ENCODE results near the genes ZNF611, ZNF888, ZNF415 and ZNF347.

GRCh38 chr19:52223946-52224355 is 34.1 kb downstream of the PPP2R1A start:
- PRO-cap, 10 experiments, result no peak in any of the 10 experiments

DNA sequence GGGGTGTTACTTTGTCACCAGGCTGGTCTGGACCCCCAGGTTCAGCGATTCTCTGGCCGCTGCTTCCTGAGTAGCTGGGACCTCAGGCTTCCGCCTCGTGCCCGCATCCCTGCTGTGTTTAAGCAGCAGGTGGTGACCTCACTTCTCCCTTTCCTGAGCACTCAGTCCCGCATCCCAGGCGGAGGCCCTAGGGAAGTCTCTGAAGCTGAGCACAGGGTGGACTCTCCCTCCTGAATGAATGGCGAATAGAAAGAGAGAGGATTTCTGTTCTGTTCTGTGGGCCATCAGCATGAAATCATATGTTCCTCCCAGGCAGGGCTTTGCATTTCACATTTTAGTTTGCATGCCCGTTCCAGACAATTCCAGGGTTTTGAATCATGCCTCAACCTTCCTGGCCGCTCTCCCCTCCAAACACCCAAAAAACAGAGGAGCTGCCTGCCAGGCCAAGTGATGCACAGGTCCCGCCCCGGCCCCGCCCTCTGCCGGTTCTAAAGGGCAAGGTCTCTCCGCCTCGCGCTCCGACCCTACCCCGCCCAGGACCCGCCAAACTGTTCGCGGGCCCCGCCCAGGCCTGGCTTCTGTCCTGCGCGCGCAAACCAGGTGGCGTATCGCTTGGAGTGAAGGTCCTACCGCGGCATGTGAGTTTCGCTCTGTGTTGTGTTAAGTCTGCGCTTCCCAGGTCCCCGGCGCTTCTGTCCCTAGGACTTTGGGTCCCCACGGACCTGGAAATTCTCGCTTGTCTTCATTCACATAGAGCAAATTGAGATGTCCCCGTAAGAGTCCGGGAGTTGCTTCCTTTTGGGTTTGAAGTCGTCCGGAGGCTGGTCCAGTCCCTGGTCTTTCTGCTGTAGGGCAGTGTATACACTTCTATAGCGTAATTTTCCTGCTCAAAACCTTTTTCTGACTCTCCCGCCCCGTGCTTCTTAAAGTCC is 35.0 kb upstream of the ZNF808 start:
- PRO-cap, 10 experiments, result peak in 4 of 10 experiments; most common plus-strand start position 608 of the sequence (in 3); most common minus-strand start position 417 of the sequence (in 1)

- PRO-cap, 10 experiments, result peak in 2 of 10 experiments; most common plus-strand start chr19:52569839 (in 2); most common minus-strand start chr19:52569744 (in 1)
These were observed 534 bp upstream of the ZNF701 start for GRCh38 chr19:52569564-52569941.

DNA sequence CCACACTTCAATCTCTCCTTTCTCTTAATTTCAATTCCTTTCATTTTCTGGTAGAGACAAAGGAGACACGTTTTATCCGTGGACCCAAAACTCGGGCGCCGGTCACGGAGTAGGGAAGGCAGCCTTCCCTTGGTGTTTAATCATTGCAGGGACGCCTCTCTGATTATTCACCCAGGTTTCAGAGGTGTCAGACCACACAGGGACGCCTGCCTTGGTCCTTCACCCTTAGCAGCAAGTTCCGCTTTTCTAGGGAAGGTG is 58.3 kb downstream of the ZNF701 start:
- PRO-cap, 10 experiments, result no peak in any of the 10 experiments

DNA sequence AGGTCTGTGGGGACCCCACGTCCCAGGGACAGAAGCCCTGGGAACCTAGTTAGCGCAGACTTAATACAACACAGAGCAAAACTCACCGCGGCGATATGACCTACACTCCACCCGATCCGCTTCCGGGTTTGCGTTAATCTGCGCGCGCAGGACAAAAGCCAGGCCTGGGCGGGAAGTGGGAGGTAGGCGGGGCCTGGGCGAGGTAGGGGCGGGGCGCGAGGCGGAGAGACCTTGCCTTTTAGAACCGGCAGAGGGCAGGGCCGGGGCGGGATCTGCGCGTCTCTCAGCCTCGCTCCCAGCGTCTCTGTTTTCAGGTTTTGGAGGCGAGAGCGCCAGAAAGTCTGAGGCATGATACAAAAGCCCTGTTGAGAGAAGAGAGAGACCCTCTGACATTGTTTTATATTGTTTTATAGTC is at the start of gene ZNF611:
ZNF611 (minus strand) TSS at position 130 of the 415 bp plus-strand sequence.
- PRO-cap, 10 experiments, result peak in 10 of 10 experiments; most common plus-strand start position 248 of the sequence (in 3); most common minus-strand start position 130 of the sequence (in 10)

DNA sequence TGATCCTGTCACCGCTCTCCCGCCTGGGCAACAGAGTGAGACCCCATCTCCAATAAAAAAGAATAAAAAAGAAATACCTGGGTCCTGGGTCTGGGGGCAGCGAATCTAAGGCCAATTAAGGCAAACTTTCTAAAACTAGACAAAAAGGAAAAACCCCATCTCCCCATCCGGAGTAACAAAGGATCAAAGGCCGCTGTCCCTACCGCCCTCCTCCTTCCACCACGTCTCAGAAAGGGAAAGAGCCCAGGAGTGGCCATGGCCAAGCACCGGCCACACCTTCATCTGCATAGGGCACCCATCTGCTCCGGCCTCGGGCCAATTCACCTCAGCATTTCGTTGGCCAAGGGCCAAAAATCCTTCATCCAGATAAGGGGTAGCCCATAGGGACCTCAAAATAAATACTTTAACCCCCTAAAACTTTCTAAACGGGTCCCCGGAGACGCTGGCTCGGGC is 750 bp downstream of the ZNF320 start:
- PRO-cap, 10 experiments, result peak in 5 of 10 experiments; most common plus-strand start position 237 of the sequence (in 1); most common minus-strand start position 228 of the sequence (in 5)

DNA sequence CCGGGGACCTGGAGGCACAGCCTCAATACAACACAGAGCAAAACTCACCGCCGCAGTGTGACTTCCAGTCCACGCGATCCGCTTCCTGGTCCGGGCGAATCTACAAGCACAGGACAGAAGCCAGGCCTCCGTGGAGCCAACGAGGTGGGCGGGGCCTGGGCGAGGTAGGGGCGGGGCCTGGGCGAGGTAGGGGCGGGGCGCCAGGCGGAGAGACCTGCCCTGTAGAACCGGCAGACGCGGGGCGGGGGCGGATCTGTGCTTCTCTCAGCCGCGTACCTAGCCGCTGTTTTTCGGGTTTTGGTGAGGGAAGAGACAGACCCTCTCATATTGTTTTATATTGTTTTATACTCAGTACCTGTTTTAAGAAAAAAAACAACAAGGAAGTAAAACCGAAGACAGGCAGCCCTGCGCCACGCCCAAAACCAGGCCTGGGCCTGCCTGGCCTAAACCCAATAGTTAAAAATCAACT is at the start of gene ZNF888:
ZNF888 (minus strand) TSS at position 108 of the 469 bp plus-strand sequence.
- PRO-cap, 10 experiments, result peak in 10 of 10 experiments; most common plus-strand start position 224 of the sequence (in 8); most common minus-strand start position 102 of the sequence (in 10)

DNA sequence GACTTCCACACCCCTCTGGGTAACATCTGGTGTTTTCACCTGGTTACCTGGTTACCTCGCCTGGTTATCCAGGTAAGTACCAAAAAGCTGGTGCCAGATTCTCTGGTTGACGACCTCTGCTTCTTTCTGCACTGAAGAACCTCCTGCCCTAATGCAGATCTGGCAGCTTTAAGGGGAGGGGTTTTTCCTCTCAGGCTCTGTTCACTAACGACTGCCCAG is 256 bp downstream of the ERVV-2 start:
- PRO-cap, 10 experiments, result peak in 1 of 10 experiments; most common plus-strand start position 96 of the sequence (in 1)

GRCh38 chr19:53086678-53087418 is 16.4 kb downstream of the ZNF160 start:
- PRO-cap, 10 experiments, result peak in 2 of 10 experiments; most common plus-strand start chr19:53087219 (in 1); most common minus-strand start chr19:53086947 (in 1)

DNA sequence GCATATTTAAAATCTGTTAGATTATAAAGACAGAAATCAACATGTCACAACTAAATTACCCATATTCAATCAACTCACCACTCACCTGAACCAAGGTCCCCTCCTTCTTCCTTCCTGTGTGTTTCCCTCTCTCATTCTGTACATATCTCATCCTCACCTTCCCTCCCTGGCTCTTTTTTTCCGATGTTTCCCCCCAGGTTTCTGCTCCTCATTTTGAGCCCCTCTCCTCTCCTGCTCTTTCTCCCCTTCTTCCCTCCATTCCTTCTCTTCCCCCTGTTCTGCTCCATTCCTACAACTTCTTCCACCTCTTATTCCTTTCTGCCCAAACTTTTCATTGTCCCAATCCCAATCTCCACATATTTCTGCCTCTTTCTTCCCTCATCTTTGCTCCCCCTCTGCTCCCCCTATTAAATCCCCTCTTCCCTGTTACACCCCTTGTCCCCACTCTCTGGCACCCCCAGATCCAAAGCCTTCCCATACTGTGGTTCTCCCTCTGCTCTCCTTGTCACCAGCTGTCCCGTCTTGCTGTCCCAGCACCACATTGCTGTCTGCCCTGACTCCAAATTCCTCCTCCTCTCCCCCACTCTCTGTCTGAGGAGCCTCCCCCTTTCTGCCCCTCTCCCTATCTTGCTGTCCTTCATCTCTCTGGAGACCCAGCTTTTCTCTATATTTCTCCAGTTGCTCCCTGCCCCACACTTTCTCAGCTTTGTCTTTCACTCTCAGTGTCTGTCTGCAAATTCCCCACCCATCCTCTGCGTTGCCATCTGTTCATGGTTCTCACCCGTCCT is 13.4 kb downstream of the ZNF160 start:
- PRO-cap, 10 experiments, result no peak in any of the 10 experiments

DNA sequence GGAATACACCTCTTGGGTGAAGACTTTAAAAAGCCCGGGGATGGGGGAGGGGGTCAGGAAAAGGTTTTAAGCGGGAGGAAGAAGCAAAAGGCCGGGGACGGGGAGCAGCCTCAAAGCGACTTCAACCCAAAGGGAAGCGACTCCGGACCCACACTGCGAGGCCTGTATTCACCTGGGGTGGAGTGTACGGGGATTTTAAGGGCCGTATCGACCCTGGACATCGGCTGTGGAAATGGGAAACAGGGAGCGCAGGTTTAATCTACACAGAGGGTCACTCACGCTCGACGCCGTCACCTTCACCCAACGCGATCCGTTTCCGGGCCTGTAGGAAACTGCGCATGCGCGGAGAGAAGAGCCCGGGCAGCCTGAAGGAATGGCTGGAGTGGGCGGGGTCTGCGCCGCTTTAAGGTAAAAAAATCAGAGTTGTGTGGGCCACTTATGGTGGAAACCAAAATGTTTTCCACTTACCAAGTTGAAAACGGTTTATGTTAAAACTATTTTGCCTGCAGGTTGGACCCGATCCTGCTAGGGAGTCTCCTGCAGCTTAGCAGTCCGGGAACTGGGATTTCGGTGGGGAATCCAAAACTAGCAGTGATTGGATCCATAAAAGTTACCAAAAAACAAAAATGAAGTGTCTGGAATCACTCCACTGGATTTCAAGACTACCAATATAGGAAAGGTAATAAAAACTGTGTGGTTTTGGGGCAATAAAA is at the start of gene ZNF415:
ZNF415 (minus strand) TSS at position 334 of the 713 bp plus-strand sequence.
- PRO-cap, 10 experiments, result peak in 10 of 10 experiments; most common plus-strand start position 363 of the sequence (in 1); most common minus-strand start position 324 of the sequence (in 10)

GRCh38 chr19:53158823-53159265 is at the start of gene ZNF347:
Gene ZNF347 (minus strand): TSS chr19:53159053.
- PRO-cap, 10 experiments, result peak in 10 of 10 experiments; most common plus-strand start chr19:53159209 (in 10); most common minus-strand start chr19:53159053 (in 10)

DNA sequence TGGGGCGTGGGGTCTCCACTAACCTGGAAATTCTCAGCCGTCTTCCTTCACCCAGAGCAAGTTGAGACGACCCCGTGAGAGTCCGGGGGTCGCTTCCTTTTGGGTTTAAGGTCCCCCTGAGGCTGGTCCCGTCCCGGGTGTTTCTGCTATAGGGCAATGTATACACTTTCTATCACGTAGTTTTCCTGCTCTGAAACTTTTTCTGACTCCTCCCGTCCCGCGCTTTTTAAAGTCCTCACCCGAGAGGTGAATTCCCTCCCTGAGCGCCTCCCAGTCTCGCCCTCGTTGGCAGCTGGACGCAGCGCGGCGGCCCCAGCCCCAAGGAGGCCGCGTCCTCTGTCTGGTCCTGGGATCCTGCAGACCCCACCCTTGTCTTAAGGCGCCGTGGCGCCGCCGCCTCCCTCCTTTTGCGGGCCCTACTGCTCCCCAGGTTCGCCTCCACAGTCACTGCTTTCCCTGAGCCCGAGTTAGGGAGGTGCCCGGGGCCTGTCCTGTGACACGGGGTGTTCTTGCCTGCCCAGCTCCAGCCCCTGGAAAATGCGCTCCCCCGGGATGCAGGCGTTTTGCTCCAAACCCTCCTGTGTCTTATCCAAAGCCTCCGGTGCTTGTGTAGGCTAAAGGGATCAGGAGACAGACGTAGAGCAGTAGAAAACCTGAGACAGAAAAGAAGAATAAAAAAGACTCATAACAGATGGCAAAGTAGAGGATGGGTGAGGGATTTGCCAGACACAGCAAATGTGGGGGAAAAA is 480 bp downstream of the ZNF765 start:
- PRO-cap, 10 experiments, result no peak in any of the 10 experiments

GRCh38 chr19:53396346-53396721 is 1.4 kb downstream of the ZNF765 start:
- PRO-cap, 10 experiments, result no peak in any of the 10 experiments

- PRO-cap, 10 experiments, result no peak in any of the 10 experiments
These were observed 8.2 kb upstream of the ZNF761 start for GRCh38 chr19:53423554-53424095.

DNA sequence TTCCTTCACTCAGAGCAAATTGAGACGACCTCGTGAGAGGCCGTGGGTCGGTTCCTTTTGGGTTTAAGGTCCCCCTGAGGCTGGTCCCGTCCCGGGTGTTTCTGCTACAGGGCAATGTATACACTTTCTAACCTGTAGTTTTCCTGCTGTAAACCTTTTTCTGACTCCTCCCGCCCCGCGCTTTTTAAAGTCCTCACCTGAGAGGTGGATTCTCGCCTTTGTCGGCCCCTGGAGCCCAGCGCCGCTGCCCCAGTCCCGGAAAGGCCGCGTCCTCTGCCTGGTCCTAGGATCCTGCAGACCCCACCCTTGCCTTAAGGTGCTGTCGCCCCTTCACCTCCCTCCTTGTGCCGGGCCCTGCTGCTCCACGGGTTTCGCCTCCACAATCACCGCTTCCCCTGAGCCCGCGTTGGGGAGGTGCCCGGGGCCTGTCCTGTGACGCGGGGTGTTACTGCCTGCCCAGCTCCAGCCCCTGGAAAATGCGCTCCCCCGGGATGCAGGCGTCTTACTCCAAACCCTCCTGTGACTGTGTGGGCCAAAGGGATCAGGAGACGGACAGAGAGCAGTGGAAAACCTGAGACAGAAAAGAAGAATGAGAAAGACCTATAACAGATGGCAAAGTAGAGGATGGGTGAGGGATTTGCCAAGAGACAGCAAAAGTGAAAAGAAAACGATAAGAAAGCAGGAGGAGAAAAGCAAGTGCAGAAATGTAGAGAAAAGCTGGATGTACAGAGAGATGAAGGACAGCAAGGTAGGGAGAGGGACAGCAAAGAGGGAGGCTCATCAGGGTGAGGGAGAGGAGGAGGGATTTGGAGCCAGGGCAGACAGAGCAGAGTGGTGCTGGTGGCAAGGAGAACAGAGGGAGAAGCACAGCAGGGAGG is 586 bp downstream of the ZNF761 start:
- PRO-cap, 10 experiments, result peak in 2 of 10 experiments; most common minus-strand start position 382 of the sequence (in 1)

DNA sequence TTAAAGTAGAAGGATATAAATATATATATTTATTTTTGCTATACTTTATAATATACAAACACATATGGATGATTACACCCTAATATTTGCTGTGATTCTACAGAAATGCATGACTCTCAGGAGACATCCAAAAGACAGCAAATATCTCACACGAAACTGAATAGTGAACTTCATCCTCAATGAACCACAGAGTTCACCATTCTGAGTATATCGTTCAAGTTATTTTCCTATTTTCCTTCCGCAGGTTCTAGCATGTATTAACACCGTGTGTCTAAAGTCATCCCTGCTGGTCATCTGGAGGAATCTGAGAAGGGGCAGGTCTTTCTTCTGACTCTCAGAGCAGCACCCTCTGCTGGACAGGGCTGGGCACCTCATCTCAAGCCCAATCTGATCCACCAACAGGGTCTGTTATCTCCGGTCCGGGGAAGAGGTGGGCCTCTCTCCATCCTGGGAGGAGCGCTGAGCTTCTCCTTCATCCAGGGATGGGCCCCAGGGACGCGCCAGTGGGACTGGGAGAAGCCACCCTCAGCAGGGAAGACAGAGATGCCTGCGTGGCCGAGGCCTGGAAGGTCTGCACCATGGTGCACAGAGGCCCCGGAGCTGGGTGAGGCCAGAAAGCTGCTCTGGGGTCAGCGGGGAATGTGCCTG is 26.1 kb upstream of the ZNF331 start:
- PRO-cap, 10 experiments, result no peak in any of the 10 experiments

DNA sequence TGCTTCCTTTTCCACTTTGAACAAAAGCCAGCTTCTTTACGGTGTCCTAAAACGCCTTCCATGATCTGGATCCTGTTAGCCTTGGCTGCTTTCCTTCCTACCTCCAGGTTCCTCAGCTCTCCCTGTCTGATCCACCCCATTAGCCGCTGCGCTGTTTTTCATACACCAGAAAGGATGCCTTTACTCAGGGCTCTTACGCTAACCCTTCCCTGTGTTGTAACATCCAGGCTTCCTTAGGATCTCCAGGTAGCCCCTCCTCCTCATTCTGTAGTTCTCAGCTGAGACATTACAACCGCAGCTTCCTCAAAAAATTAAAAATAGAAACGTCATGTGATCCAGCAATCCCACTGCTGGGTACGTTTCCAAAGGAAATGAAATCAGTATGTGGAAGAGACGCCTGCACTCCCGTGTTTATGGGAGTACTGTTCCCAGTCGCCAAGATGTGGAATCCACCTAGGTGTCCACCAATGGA is 18.5 kb upstream of the MYADM start:
- PRO-cap, 10 experiments, result peak in 1 of 10 experiments; most common plus-strand start position 380 of the sequence (in 1); most common minus-strand start position 133 of the sequence (in 1)

DNA sequence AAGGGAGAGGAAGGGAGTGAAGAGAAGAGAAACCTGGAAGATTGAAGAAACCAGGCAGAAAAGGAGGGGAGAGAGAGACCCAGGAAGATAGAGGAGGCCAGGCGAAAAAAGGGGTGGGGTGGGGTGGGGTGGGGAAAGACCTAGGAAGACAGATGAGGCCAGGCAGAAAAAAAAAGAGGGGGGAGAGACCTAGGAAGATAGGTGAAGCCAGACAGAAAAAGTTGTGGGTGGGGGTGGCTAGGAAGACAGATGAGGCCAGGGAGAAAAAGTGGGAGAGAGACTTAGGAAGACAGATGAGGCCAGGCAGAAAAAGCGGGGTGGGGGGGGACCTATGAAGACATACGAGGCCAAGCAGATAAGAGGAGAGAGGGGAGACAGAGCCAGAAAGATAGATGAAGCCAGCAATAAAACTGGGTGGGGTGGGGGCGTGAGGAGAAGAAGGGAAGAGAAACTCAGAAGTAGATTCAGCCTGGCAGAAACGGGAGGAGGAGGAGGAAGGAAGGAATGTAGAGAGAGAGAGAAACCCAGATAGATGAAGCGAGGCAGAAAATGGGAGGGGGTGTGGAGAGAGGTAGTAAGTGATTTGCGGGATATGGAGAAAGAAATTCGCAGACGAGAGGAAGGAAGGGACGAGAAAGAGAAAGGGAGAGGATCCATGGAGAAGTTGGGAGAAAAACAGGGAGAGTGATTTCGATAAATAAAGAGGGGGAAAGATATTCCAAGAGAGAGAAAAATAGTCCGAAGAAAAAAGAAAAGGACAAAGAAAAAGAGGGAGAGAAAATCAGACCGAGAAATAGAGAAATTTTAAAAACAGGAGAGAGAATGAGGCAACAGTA is 12.3 kb upstream of the CACNG6 start:
- PRO-cap, 10 experiments, result peak in 1 of 10 experiments; most common plus-strand start position 611 of the sequence (in 1)

GRCh38 chr19:53985196-53986184 is 5.9 kb upstream of the CACNG6 start:
- PRO-cap, 10 experiments, result peak in 1 of 10 experiments; most common plus-strand start chr19:53985996 (in 1)

Data from Metastatic Breast Carcinoma in the Brain (tissue), 10 donors.